Metanephros (tissue), 2 donors: ENCODE measurements around a stretch of chr13.

DNA sequence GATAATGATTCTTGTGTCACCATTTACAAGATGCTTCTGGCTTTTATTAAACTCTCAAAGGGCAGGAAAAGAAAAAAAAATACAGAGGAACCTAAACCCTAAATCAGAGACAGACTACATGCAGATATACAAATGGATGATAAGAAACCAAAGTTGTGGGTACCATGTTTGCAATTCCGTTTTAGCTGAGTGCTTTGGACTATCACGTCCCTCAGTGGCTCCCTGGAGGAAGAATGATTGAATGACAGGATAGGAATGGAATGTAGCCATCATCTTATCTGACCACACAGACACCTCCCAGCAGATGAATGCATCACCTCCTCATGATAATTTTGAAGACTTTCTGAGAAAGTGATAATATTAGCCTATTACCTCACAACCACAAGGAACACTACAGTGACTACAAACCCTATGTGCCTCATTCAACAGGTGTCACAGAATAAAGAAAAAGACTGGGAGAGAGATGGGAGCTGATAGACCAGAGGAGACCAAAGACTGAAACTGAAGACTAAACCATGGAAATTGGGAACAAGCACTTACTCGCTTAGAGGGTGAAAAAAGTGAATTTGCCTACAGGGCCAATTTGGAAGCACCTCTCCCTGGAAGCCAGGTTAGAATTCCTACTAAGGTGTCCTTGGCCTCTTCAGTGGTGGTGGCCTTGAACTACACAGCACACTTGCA lies 17.8 kb downstream of the SMIM2 start:
- RAMPAGE, long total RNA = no peak

DNA sequence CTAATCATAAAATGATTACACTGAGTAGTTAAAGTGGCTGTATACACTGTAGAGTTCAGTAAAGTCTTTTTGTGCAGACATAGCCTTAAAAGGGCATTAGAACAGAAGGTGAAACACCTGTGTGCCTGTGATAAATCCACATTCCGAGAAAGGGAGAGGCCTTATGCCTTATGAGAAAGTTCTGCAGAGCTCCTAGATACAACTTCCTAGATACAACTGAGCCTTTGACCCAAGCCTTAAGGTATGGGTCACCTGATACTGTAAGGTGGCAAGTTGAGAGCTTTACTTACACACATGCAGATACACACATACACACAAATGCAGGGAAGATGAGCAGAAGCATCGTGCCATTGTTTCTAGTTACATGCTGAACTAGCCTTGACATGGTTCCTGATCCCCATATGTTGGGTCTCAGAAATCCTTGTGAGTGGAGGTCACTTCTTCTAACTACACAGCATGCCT lies 6.3 kb downstream of the SERP2 start:
- RAMPAGE, long total RNA = no peak

DNA sequence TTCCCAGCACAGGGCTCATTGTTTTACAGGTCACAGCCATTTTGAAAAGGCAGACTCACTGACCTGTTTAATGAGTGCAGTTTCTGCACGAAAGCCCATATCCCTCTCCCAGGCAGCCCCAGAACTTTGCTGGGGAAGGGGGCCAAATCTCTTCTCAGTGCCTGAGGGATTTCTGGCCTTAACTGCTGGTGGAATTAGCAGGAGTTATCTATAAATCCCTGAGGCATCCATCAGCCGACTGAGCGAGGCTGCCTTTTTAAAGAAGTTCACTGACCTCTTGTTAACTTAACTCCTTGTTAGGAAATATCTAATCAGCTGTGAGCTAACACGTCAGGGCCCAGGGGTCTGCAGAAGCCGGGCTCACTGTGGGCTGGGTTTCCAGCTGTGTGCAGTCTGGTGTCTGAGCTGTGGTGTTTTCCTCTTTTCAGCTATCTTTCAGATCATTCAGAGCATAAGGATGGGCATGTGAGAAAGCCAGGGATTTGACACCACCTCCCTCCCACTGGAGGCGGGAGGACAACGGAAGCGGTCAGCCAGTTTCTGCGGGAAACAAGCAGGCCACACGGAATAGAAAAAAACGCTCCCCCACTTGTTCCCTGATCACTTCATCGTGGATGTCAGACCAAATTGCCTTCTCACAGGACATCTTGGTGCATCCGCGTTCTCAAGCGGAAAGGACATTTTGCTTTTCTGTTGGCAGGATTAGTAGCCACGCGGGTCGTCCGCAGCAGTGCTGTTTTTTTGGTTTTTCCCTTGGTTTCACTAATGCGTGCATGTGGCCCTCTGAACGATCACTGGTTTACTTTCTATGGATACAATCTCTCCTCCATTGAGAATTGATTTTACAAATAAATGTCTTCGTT lies 23.5 kb downstream of the SERP2 start:
- RAMPAGE, long total RNA = no peak

DNA sequence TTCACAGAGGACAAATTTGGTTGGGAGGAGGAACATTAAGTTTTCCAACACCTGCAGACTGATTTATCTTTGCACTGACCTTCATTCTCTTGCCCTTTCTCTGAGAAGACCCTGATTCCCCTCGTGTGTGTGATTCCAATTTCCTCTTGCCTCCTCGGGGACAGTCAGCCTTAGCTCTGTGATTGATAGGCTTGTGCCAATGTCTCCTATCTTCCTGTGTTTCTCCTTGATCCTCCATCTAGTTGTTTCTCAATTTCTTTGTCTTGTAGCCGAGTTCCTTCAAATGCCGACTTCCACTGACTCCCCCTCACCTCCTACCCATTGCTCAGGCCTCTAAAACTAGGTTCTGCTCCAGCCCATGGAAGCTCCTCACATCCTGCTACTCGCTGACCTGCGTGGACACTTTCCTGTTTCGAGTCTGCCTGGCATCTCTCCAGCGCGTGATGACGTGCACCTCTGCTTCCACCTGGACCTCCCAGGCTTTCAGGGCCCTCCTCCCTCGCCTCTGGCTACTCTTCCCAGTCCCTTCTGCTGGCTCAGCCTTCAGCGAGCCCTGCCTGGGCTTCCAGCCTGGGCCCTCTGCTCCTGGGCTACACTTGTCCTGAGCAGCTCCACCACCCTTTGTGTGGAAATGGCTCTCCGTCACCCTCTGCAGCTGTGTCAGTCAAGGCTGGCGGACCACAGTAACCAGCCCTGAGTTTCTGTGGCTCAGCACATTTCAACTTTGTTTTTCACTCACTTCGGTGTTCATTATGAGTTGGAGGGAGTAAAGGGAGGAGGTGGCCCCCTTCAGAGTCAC lies 49.1 kb downstream of the SERP2 start:
- RAMPAGE, long total RNA = no peak

DNA sequence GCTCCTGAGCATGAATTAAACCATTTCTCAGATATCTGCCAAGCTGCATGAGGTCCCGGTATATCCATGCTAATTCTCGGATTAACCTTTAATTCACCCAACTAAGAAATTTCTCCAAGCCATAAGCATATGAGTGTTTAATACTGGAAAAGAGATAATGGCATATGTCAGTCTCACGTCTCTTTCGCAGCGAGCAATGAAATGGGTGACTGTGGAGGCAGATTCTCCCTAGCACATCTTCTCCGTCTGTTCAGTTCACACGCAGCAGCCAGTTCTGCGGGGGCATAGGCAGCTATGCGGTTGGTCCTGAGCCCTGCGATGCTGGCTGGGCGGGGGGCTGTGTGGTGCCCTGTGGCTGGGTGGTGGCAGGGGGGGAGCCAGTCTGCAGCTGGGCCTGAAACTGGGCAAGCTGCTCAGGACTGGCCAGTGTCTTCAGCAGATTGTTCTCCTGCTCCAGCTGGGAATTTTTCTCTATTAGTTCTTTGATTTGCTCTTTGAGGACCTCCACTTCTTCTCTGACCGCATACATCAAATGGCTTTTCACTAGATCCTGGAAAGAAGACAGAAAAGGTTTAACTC lies 60.8 kb downstream of the SERP2 start:
- RAMPAGE, long total RNA = no peak

- RAMPAGE, long total RNA = no peak
Observed at GRCh38 chr13:44516767-44517427, 59.2 kb downstream of the TSC22D1 start.

GRCh38 chr13:44577210-44578010 lies 1.3 kb upstream of the TSC22D1 start:
- RAMPAGE, long total RNA = no peak

- RAMPAGE, long total RNA = no peak
Observed at GRCh38 chr13:44751959-44752612, 176.0 kb upstream of the TSC22D1 start.

GRCh38 chr13:44756229-44756916 lies 180.2 kb upstream of the TSC22D1 start:
- RAMPAGE, long total RNA = no peak

- RAMPAGE, long total RNA = no peak
Observed at GRCh38 chr13:44854286-44855028, 134.8 kb downstream of the NUFIP1 start.

GRCh38 chr13:44979020-44979341 lies 10.3 kb downstream of the NUFIP1 start:
- RAMPAGE, long total RNA = no peak

- RAMPAGE, long total RNA = no peak
Observed at GRCh38 chr13:45242113-45242551, 41.3 kb upstream of the KCTD4 start.

DNA sequence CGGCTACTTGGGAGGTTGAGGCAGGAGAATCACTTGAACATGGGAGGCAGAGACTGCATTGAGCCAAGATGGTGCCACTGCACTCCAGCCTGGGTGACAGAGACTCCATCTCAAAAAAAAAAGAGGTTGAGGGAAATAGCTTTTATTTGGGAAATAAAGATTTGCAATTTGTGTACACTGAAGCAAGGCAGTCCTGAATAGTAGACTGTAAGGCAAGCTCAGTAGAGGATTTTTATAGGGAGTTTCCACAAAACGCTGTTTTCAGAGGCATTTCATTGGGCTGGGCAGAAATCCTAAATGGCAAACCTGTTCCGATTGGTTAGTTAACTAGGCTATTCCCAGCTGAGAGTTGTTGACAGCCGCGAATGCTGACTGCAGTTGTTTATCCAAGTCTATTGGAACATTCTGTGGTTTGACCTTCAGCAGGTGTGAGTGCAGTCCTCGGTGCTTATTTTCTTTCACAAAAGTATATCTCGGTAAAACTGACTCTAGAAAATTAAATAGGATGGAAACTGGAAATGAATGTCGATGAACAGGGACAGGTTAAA lies 45.5 kb downstream of the TPT1 start:
- RAMPAGE, long total RNA = no peak

- RAMPAGE, long total RNA = no peak
Observed at GRCh38 chr13:45332117-45332797, 8.7 kb downstream of the TPT1 start.

DNA sequence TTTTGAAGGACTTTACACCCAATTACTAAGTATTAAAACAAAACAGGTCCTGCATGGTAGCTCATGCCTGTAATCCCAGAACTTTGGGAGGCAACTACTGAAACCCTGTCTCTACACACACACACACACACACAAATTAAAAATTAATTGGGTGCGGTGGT lies 993 bp upstream of the TPT1 start:
- RAMPAGE, long total RNA = no peak

DNA sequence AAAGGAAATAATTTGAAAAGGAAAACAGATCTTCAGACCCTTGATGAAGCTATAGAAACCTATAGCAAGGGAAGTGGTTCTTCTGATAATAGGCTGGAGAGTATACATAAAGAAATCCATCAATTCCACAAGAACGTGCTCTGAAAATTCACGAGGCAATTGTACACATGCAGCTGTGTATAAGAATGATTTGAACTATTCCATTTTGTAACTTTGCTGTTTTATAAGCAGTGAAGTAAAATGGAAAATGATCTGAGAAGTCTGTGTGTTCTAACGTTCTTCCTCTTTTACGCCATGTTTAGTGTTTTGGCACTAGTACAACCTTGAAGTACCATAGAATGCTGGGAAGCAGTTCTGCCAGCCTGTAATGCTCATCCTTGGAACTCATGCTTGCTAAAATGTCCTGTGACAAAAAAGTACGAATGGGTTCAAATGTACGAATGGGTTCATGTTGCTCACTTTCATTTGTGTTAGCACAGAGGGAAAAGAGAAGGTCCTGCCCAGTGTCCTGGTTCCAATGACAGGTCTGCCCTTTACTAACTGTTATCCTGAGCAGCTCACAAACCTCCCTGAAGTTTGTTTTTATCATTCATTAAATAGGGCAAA lies 3.4 kb upstream of the COG3 start:
- RAMPAGE, long total RNA = no peak

GRCh38 chr13:45466084-45466815 lies 1.5 kb downstream of the COG3 start:
- RAMPAGE, long total RNA = no peak

- RAMPAGE, long total RNA = no peak
Observed at GRCh38 chr13:45703298-45703742, 1.2 kb downstream of the CBY2 start.

DNA sequence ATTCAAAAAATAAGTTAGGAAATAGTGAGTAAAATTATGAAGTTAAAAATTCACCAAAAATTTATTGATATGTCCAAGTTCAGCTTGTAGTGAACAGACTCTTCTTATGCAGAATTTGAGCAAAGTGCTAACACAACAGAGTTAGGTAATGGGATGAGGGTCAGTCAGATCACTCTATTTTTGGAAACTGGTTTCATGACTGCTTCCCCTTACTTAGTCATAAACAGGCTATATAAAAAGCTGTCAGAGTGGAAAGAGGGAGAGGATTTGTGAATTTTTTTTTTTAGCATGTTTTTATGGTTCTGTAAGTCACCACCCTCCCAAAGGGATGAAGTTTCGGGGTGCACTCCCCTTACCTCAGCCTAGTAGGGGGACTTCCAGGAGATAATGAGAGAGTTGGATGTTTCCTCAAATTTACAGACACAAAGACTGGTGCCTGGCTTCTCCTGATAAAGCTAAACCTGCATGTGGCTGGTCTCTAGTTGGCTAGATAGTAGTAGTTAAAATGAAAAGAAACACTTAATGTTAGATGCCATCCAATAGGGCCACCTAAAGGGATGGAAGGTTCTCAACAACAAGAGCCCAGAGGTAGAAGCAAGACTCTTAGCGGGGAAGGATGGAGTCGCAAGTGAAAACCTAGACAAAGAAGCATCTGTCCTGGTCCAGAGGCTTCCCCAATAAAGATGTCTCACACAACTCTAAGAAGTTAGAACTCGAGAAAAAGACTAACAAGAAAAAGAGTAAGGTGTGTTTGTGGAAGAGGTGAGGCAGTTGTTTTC lies 4.4 kb downstream of the CPB2 start:
- RAMPAGE, long total RNA = no peak

- RAMPAGE, long total RNA = no peak
Observed at GRCh38 chr13:46100990-46101463, 3.8 kb downstream of the CPB2 start.